HT-29 (cell line): Measurements from ENCODE around the genes TRIM49B, OR8H3, OR8U1, CLP1, OR9Q2 and OR5B3.

DNA sequence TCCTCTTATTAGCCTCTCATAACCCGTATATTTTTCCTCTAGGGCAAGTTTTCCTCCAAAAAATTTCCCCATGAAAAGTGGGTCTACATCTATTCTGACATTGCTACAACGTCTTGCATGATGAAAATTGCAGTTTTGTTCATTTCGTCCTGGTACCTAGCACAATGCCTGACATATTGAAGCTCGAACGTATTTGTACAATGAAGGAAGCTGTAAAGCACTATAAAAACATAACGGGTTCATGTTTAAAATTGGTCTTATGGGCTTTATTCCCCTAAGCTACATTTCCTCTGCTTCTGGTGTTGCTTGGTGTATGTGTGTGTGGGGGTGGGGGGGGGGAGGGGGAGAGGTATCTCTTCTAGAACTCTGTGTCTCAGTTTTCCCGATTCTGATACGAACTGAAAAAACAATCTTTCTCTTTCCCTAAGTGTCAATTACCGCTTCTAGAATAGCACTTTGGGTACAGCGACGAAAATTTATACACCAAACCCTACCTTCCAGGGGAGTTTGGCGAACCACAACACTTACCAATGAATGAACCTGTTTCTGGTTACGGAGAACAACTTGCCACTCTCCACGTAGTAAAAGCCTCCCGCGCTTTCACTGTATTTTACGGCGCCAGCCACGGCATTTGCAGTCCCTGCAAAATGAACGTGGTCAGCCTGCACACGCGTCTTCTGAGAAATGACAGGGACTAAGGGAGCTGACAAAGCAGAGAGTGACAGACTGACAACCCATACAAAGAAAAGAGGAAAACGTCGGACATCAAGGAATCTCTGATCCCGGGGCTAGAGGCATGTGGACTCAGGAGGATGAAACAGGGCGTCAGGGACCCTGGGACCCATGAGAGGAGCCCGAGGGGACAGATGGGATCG lies 593 bp downstream of the NUP160 start:
- RAMPAGE, long total RNA: no peak

- RAMPAGE, long total RNA: no peak
Observed at GRCh38 chr11:48006483-48006896, 26.1 kb downstream of the PTPRJ start.

GRCh38 chr11:48025926-48026447 lies 45.6 kb downstream of the PTPRJ start:
- RAMPAGE, long total RNA: no peak

DNA sequence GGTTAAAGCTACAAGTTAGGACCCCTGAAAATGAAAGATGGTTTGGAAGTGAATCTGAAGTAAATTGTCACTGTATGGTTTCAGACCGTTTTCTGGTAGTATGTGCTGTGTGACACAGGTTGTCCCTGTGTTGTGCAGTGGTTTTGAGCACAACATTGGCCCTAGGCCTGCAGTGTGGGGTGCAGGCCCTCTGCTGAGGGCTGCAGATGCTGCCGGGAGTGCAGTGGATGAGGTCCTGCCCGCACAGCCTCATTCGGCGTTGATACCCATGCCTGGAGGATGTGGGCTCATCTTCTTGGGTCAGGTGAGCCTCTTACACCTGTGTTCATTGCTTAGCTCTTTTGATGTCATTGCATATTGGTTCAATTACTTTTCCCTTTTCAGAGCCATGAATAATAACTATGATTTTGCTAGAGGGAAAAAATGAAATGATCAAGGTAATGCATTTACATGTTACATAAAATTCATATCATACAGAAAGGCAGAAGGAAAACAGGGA lies 48.6 kb downstream of the PTPRJ start:
- RAMPAGE, long total RNA: no peak

GRCh38 chr11:48049729-48050236 lies 69.4 kb downstream of the PTPRJ start:
- RAMPAGE, long total RNA: no peak

DNA sequence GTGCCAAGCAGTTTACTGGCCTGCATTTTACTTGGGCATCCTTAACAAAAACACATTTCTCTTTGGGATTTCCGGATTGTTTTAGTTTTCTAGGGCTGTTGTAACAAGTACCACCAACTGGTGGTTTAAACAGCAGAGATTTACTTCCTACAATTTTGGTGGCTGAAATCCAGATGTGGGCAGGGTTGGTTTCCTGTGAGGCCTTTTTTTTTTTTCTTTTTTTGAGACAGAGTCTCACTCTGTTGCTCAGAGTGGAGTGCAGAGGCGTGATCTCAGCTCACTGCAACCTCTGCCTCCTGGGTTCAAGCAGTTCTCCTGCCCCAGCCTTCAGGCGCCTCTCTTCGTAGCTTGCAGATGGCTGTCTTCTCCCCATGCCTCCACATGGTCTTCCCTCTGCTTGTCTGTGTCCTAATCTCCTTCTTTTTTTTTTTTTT lies 45.7 kb upstream of the OR4B1 start:
- RAMPAGE, long total RNA: no peak

DNA sequence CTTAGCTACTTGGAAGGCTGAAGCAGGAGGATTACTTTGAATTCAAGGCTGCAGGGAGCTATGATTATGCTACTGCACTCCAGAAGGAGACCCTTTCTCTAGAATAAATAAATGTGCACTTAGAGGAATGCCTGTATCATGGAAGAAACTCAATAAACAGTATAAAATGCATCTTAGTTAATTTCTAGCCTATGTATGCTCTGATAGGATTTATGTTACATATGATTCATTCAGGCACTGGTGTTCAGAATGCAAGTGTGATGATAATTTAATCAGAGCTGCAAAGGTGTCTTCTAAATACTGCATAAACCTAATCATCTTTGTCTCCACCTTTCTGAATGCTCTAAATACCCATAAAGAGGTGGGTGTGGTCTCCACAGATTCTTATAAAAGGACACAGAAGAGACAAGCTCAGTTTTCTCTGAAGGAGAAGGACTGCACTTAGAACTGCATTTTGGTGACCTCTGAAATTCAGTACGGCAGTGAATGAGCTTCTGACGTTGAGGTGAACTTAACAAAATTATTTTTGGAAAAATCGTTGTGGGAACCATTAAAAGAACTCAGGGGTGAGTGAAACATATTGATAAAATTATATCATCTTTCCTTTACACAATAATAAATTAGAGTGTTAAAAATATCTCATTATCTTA lies at the start of gene TRIM49B:
TRIM49B (plus strand) TSS at position 414 of the 650 bp plus-strand sequence.
- RAMPAGE, long total RNA: no peak

GRCh38 chr11:54537454-54537670 lies 66.4 kb downstream of the OR4C46 start:
- RAMPAGE, long total RNA: no peak

GRCh38 chr11:55099038-55099308 lies 163.0 kb upstream of the TRIM48 start:
- RAMPAGE, long total RNA: no peak

GRCh38 chr11:56122178-56122520 lies at the start of gene OR8H3:
Gene OR8H3 (plus strand): TSS chr11:56122373.
- RAMPAGE, long total RNA: no peak

DNA sequence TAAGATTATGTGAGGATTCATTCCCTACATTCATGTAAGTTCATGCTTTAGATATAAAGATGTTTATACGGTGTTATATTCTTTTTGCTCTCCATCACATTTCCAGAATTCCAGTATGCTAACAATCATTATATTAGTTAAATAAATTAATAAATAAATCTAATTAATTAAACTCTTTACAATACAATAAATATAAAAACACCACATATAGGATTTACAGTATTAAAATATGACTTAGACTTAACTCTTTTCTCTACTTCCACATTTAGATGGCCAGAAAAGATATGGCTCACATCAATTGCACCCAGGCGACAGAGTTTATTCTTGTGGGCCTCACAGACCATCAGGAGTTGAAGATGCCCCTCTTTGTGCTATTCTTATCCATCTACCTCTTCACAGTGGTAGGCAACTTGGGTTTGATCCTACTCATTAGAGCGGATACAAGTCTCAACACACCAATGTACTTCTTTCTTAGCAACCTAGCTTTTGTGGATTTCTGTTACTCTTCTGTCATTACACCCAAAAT lies at the start of gene OR8U1:
OR8U1 (plus strand) TSS at position 285 of the 526 bp plus-strand sequence.
- RAMPAGE, long total RNA: no peak

GRCh38 chr11:57321678-57322141 lies 3.0 kb downstream of the TNKS1BP1 start:
- RAMPAGE, long total RNA: no peak

DNA sequence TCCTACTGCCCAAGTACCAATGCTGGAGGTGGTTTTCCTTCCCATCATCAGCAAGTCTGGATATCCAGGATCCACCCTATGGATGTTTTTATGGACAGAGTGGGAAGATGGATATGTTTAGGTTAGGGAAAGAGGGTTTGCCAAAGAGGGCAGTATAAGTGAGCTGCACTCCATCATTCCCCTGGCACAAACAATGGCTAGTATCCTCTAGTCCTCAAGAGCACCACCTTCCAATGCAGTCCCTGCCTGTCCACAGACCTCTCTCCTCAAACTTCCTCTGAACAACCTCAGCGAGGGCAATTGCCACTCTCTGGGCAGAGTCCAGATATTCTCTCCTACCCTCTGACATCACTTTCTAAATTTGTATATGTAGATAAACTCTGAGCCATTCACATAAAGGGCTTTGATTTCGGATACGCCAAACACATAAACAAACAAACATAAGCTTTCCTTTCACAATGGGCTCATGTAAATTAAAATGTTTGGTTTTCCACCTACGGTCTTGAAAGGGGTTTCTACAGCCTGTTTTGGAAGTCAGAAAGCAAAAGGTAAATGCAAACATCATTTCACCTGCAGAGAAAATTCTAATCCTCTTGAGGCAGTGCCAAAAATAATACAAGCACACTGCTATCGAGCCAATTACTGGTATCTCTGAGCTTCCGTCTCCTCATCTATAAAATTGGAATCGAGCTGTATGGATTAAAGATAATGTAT lies 3.0 kb upstream of the SLC43A3 start:
- RAMPAGE, long total RNA: no peak

- RAMPAGE, long total RNA: no peak
Observed at GRCh38 chr11:57438342-57439313, 11.7 kb upstream of the SLC43A3 start.

GRCh38 chr11:57463159-57463915 lies 3.0 kb downstream of the RTN4RL2 start:
- RAMPAGE, long total RNA: no peak

GRCh38 chr11:57639147-57639519 lies 10.6 kb downstream of the YPEL4 start:
- RAMPAGE, long total RNA: no peak

- RAMPAGE, long total RNA: start-site peak on the plus strand at chr11:57657729-57657790, 46 and 28 reads in 2 replicates
Observed at GRCh38 chr11:57657250-57658018, at the start of gene CLP1. Gene CLP1 (plus strand): TSS chr11:57657762.

- RAMPAGE, long total RNA: no peak
Observed at GRCh38 chr11:57658019-57658361, 428 bp downstream of the CLP1 start.

- RAMPAGE, long total RNA: no peak
Observed at GRCh38 chr11:58188735-58189207, at the start of gene OR9Q2. Gene OR9Q2 (plus strand): TSS chr11:58189070.

- RAMPAGE, long total RNA: no peak
Observed at GRCh38 chr11:58406684-58407065, at the start of gene OR5B3. Gene OR5B3 (minus strand): TSS chr11:58406874.